ENCODE measurements around the genes KIF5C and MMADHC.

- PRO-cap, 3 experiments, result no peak in any of the 3 experiments
- RRBS, result no CpG with 5 or more reads among the region's 21 CpGs
These were observed 2.8 kb upstream of the ZEB2 start for GRCh38 chr2:144522621-144523216.

GRCh38 chr2:144642944-144643170 is 122.9 kb upstream of the ZEB2 start:
- PRO-cap, 3 experiments, result no peak in any of the 3 experiments
- RRBS, result no CpG with 5 or more reads among the region's 1 CpG

DNA sequence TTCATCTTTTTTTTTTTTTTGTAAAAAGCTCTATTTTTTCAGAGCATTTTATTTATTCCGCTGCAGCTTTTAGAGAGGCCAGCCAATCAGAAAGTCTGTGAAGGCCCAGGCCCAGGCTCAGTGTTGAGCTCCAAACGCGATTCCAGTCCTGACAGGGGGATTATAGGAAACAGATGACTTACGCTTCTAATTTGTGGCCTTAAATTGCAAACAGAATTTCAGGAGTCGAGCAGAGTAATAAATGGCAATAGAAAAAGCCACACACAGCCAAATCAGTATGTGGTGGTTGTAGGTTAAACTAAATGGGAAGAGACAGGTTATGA is 130.9 kb upstream of the ZEB2 start:
- PRO-cap, 3 experiments, result no peak in any of the 3 experiments
- RRBS, result no CpG with 5 or more reads among the region's 5 CpGs

- PRO-cap, 3 experiments, result no peak in any of the 3 experiments
- RRBS, result no CpG with 5 or more reads among the region's 8 CpGs
These were observed 147.9 kb upstream of the ZEB2 start for GRCh38 chr2:144667862-144668248.

GRCh38 chr2:145036209-145036665 is 516.3 kb upstream of the ZEB2 start:
- PRO-cap, 3 experiments, result no peak in any of the 3 experiments
- RRBS, result no CpG with 5 or more reads among the region's 4 CpGs

DNA sequence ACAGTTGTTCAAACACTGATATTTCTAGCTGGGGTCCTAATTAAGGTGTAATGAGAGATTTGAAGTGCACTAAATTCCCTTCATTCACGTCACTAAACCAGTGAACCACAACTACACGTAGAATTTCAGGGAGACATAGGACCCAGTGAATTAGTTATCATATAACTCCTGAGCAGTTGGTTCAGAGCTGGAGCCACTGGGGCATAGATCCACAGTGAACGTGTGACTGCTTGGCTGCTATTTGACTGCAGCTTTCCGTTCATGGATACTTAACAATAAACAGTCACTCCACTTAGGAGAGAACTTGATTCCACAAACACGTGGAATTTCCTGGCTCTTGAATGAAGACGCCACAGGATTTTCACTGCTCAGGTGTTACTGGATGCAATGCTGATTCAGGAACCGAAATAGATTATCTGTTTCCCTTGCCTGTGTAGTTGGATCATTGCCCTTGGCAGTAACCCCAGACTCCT is 679.1 kb upstream of the ZEB2 start:
- PRO-cap, 3 experiments, result no peak in any of the 3 experiments
- RRBS, result no CpG with 5 or more reads among the region's 7 CpGs

DNA sequence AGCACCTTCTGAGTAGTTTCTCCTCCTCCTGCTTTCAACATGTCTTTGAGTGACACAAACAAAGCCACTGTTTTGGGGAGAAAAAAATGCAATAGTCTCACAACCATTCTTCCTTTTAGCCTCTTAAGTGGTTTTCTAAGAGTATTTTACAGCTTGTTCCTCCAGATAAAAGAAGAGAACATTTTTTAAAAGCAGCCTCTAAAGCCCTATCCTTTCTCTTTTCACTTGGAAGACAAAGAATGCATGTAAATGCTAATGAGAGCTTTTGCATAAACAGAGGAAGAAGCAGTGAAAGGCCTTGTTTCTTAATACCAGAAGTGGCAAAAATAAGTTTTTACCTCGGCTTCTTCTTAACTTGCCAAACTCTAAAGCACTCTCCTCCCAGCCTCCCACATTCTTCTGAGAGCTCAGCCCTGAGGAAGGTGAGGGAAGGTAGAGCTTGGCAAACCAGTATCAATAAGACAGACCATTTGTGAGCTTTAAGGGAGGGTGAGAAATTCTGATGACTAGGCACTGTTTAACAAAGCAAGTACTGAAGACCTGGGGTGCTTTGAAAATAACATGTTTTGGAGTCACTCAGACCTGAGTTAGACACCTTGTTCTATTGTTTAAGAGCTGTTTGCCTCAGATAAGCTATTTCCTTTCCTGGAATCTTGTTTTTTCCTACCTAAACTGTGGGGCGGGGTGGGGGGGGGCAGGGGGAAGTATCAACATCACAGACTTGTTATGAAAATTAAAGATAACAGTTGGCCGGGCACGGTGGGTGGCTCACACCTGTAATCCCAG is 1304.2 kb upstream of the ACVR2A start:
- PRO-cap, 3 experiments, result no peak in any of the 3 experiments
- RRBS, result no CpG with 5 or more reads among the region's 4 CpGs

DNA sequence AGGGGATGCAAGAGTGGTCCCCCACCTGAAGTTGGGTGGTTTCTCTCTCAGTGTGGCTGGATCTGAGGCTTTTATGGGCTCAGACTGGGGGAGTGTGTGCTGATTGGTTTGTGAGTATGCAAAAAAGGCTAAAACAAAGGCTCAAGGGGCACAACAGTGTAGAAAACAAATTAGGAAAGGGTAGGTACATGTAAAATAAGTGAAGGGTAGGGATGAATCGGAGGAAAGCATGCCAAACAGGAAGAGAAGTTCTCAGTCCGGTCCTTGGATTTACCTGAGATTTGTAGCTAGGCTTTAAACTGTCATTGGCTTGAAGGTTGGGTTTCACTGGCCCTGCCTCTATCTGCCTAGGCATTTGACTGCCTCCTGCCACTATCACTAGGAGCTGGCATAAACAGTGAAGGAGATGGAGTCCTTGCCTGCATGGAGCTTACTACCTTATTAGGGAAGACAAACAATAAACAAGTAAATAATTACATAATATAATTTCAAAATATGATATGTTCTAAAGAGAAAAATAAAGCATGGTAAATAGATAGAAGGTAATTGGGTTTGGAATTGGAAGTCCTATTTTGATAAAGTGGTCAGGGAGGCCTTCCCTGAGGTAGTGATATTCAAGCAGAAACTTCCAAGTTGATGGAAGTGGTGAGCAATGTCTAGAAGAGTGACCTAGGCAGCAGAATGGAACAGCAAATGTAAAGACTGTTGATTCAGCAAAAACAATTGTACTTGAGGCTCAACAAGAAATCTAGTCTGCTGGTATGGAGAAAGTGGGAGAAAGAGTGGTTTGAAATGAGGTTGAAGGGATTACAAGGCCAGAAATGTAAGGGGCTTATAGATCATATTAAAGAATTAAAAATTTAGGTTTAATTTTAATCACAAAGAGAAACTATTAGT is 181.1 kb downstream of the MBD5 start:
- PRO-cap, 3 experiments, result no peak in any of the 3 experiments
- RRBS, result no CpG with 5 or more reads among the region's 2 CpGs

- PRO-cap, 3 experiments, result no peak in any of the 3 experiments
- RRBS, result no CpG with 5 or more reads among the region's 6 CpGs
These were observed 222.0 kb upstream of the EPC2 start for GRCh38 chr2:148422401-148423086.

DNA sequence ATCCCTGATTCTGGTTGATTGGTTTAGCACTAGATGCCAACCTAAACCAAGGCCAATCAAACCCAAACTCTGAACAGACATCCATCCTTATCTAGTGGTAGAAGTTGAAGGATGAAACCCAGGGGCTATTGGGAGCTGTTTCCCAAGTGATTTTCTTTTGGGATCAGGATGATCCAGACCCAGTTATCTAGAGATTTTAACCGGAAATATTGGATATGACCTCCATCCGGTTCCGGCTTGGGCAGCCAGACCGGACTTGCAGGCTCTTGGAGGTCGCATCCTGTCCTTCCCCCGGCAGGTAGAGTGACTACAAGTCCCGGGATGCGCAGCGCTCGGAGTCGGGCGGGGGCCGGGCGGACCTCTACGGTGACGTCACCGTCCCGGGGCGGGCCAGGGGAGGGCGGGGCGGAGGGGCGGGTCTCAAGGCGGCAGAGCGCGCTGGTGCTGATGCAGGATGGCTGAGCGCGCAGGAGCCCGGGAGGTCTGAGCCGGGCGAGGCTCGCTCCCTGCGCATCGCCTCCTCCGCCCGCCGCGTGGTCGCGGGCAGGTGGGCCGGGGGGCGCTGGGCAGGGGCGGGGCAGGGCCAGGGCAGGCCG is at the start of gene KIF5C:
KIF5C (plus strand) TSS at position 431 of the 596 bp plus-strand sequence.
- PRO-cap, 3 experiments, result peak in 3 of 3 experiments; most common plus-strand start position 431 of the sequence (in 3)
- RRBS, result 3% methylated on average over 26 of the region's 43 CpGs

DNA sequence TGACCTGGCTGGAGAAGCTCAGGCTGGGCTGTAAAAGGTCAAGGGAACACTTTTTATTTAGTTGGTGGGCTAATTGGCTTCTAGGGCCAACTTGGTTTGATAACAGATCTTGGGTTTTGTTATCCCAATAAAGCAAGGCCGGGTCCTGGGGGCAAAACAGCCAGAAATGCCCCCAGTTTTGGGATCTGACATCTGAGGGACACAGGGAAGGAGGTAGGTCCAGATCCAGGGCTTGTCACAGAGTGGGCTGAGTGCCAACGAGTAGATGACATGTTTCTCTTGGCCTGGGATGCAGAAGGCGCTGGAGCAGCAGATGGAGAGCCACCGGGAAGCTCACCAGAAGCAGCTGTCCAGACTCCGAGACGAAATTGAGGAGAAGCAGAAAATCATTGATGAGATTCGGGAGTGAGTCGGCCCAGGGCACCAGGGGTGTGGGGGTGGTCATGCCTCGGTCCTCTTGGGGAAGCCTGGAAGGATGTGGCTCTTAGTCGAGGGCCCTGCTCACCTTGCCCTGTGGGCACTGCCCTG is 40.3 kb upstream of the LYPD6B start:
- PRO-cap, 3 experiments, result no peak in any of the 3 experiments
- RRBS, result no CpG with 5 or more reads among the region's 10 CpGs

GRCh38 chr2:149365605-149365960 is 35.2 kb downstream of the LYPD6 start:
- PRO-cap, 3 experiments, result no peak in any of the 3 experiments
- RRBS, result no CpG with 5 or more reads among the region's 1 CpG

- PRO-cap, 3 experiments, result peak in 3 of 3 experiments; most common plus-strand start chr2:149587313 (in 2); most common minus-strand start chr2:149587256 (in 3)
- RRBS, result 0% methylated on average over 4 of the region's 53 CpGs
These were observed at the start of gene MMADHC for GRCh38 chr2:149586883-149588011. MMADHC (minus strand) TSS chr2:149587775.

- PRO-cap, 3 experiments, result no peak in any of the 3 experiments
- RRBS, result no CpG with 5 or more reads among the region's 9 CpGs
These were observed 10.6 kb downstream of the RND3 start for GRCh38 chr2:150476706-150477365.

- PRO-cap, 3 experiments, result no peak in any of the 3 experiments
- RRBS, result no CpG with 5 or more reads among the region's 3 CpGs
These were observed 41.9 kb upstream of the RND3 start for GRCh38 chr2:150529380-150529725.

GRCh38 chr2:150541561-150542035 is 54.1 kb upstream of the RND3 start:
- PRO-cap, 3 experiments, result no peak in any of the 3 experiments
- RRBS, result no CpG with 5 or more reads among the region's 7 CpGs

DNA sequence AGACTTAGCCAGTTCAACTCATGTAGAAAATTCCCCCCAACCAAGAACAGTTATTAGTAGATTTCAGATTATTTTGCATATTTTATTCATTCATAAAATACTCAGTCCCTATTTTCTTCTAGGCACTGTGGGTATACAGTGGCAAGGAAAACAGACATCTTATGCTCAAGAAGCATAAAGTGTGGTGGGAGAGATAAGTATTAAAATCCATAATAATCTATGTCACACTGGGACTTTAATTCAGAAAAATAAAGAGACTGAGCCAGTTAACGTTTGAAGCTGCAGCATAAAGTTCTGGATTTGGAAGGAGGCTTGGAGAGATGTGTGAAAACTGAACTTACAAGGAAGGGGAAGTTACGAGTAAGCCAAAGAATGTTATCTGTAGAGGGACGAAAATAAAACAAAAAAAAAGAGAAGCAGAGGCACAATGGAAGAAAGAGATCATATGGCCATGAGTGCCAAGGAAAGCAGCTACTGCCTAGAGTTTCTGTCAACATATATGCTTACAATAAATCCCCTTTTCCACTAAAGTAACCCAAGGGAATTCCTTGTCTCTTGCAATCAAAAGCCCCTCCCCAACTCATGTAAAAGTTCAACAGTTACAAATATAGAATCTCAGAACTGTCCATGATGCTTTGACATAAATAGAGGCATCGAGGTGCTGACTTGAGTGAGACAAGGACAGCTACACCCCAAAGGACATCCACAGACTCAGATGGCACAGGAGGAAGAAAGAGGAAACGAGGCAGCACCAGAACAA is 16.0 kb upstream of the ARL5A start:
- PRO-cap, 3 experiments, result no peak in any of the 3 experiments
- RRBS, result no CpG with 5 or more reads among the region's 5 CpGs

GRCh38 chr2:151853315-151853885 is 25.2 kb upstream of the ARL5A start:
- PRO-cap, 3 experiments, result no peak in any of the 3 experiments
- RRBS, result no CpG with 5 or more reads among the region's 1 CpG

- PRO-cap, 3 experiments, result no peak in any of the 3 experiments
- RRBS, result no CpG with 5 or more reads among the region's 5 CpGs
These were observed 744 bp downstream of the STAM2 start for GRCh38 chr2:152174918-152175120.

DNA sequence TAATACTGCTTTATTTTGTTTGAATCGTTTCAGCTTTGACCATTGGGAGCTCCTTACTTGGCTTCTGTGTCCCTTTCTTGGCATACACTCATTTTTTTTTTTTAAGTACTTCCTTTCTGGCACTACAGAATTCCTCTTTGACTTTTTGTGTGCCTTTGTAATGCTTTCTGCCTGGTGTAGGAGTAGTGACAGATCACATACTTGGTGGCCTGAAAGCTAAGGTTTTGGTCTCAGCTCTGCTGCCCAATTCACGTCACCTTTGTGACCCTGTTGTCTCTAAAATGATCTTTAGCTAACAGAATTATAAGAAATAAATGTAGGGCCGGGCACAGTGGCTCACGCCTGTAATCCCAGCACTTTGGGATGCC is 68.5 kb downstream of the FMNL2 start:
- PRO-cap, 3 experiments, result no peak in any of the 3 experiments
- RRBS, result no CpG with 5 or more reads among the region's 4 CpGs

All from breast (tissue), 4 donors.